Measurements from ENCODE around the gene ASS1.

GRCh38 chr9:129627535-129628624 lies 1.9 kb downstream of the NTMT1 start:
- CAGE, long polyA plus RNA = no peak
- RRBS = no CpG with 5 or more reads among the region's 14 CpGs

DNA sequence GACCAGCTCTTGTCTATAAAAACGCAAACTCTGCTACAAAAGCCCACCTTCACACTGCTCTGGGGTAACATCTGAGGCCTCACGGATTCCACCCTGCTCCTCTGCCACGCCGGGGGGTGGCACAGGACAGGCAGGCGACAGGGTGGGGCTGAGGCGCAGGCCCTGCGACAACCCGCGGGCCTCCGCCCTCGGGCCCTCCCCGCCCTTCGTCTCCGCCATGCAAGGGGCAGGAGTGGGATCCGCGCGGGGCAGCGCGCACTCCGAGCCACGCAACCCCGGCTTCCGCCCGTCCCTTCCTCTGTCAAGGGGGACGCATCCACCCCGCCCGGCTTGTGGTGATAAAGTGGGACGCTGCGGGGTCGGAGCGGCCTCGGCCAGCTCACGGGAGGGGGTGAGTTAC lies 464 bp downstream of the ASB6 start:
- CAGE, long polyA plus RNA = no peak
- RRBS = 1% methylated on average over 11 of the region's 33 CpGs

GRCh38 chr9:129664542-129665116 lies 818 bp upstream of the PRRX2 start:
- CAGE, long polyA plus RNA = no peak
- RRBS = 16% methylated on average over 9 of the region's 25 CpGs

GRCh38 chr9:129726122-129726497 lies 26.7 kb downstream of the PTGES start:
- CAGE, long polyA plus RNA = no peak
- RRBS = no CpG with 5 or more reads among the region's 3 CpGs

DNA sequence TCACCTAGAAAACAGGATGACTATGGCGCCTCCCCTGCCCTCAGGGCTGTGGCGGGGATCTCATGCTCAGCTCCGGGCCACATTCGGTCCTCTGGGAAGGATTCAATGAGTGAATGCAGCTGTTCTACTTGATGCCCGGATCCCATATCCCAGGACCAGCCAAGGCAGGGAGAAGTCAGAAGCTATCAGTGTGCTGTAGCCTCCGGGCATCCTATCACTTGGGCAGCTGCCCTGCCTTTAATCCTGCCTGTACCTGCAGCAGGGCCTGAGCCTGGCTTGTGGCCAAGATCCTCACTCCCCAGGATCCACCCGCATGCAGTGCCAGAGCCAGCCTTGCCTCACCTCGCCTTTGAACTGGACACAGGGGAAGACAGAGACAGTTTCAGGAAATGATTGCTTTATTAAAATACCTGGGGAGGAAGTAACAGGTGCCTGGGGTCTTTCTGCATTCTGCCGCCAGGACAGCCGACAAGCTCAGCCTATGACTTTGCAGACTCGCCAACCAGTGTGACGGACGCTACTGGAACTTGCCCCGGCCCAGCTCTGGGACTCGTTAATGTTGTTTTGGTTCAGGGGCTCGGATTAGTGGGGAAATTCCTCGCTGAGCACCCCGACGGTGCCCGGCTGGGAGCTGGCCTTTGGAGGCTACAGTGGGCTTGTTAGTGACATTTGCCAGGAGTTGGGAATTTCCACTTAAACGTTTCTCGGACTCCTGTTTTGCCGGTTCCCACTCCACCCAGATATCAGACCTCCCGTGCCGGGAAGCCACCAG lies 868 bp downstream of the PTGES start:
- CAGE, long polyA plus RNA = no peak
- RRBS = 16% methylated on average over 14 of the region's 25 CpGs

- CAGE, long polyA plus RNA = no peak
- RRBS = no CpG with 5 or more reads among the region's 15 CpGs
Observed at GRCh38 chr9:129836223-129836893, 1.1 kb downstream of the USP20 start.

- CAGE, long polyA plus RNA = no peak
- RRBS = no CpG with 5 or more reads among the region's 6 CpGs
Observed at GRCh38 chr9:129886547-129886822, 51.2 kb downstream of the USP20 start.

- CAGE, long polyA plus RNA = no peak
- RRBS = no CpG with 5 or more reads among the region's 6 CpGs
Observed at GRCh38 chr9:129924735-129925244, 89.5 kb downstream of the USP20 start.

DNA sequence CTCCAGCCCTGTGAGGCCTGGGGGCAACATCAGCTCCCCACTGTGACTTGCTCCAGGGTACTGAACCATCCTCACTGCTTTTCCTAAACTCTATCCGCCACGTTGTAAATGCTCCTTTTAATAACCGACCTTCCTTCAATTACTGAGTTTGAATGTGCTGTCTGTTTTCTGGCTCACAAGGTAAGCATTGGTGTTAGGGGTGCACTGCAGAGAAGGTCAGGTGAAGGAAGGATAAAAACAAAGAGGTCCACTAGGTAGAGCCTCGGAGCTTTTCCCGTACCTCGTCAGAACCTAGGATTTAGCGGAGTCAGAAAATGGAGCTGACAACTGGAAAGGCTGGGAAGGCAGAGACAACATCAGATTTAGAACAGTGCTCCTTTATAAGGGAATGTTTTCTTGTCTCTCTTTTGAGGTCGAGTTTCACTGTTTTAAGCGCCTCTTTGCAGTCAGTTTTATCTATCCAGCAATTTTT lies 80.7 kb downstream of the FNBP1 start:
- CAGE, long polyA plus RNA = no peak
- RRBS = no CpG with 5 or more reads among the region's 9 CpGs

GRCh38 chr9:129968610-129969273 lies 74.2 kb downstream of the FNBP1 start:
- CAGE, long polyA plus RNA = no peak
- RRBS = no CpG with 5 or more reads among the region's 4 CpGs

- CAGE, long polyA plus RNA = no peak
- RRBS = no CpG with 5 or more reads among the region's 27 CpGs
Observed at GRCh38 chr9:130054123-130054887, 599 bp downstream of the GPR107 start.

DNA sequence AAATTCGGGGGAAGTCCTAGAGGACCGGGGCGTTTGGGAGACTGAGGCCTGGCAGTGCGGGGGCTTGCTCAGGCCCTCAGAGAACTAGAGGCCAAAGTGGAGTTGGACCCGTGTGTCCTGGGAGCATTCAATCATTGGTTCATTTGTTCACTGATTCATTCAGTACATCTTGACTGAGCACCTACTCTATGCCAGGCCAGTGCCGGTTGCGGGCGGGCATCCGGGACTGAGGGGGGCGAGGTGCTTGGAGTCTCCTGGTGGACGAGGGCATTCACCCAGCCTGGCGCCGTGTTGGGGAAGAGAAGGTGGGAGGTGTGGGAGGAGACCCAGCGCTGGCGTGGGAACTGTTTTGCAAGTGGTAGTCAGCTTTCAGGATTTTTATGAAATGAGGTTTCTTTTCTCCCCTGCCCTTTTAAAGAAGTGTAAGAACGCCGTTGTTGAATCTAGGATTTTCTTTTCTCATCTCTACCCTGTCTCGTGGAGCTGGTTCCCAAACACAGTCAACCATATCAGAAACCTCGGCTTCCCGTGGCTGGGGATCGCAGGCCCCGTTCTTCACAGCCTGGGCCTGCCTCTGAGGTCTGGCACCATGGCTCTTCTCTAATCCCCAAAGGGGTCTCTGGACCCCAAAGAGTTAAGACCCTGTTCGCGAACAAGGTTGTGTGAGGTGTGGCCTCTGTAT lies 37.3 kb downstream of the NCS1 start:
- CAGE, long polyA plus RNA = no peak
- RRBS = no CpG with 5 or more reads among the region's 24 CpGs

DNA sequence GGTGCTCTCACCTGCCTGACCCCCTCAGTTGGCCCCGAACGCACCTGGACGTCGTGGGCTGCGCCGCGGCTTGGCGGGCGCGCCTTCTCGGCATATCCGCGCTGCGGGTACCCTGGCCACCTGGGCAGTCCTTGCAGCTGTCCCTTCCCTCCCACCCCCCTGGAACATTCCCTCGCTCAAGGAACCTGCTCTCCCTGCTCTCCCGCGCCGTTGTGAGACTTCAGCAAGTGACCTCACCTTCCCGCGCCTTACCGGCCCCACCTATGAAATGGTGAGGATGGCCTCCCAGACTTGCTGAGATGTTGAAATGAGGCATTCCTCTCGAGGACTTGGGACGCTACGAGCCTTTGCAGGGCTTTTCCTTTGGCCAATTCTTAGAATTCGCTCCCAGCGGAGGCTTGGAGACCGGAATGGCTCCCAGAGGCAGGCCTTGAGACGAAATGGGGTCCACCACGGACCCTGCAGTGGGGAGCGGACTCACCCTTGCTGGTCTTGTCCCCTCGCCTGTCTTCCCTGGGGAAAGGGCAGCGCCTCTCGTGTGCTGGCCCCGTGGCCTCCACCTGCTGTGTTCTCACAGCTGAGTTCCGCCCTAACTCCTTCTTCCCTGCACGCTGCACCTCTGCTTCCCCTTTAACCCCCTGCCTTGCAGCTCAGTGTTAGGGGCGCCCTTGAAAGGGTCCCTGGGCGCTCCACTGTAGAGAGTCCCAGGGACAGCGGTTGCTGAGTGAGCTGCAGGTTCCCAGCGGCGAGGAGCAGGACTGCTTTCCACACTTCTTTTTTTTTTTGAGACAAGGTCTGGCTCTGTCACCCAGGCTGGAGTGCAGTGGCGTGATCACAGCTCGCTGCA lies 842 bp downstream of the HMCN2 start:
- CAGE, long polyA plus RNA = no peak
- RRBS = no CpG with 5 or more reads among the region's 43 CpGs

DNA sequence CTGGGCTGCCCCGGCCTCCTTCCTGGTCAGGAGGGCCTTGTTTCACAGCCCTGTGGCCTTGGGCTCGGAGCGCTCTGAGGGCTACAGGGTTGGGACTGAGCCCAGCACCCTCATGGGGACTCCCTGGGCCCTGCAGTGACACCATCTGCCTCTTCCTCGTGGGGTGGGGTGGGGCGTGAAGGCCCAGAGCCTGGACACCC lies 78.1 kb downstream of the HMCN2 start:
- CAGE, long polyA plus RNA = no peak
- RRBS = no CpG with 5 or more reads among the region's 5 CpGs

DNA sequence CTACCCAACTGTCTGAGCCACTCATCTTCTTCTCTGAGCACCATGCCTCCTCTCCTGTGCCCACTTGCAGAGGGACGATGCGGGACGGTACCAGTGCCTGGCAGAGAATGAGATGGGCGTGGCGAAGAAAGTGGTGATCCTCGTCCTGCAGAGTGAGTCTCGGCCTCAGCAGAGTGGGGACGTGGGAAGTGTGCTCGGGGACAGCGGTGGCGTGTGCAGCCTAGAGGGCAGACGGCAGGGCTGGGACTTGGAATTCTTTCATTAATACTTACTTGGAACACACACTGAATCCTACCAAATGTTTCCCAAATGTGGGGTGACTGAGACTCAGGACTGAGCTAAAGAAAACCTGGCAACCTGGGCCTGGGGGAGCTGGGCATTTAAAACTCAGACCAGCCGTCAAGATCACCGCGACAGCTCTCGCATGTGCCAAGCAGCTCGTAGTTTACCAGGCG lies 34.2 kb upstream of the ASS1 start:
- CAGE, long polyA plus RNA = no peak
- RRBS = no CpG with 5 or more reads among the region's 18 CpGs

- CAGE, long polyA plus RNA = start-site peak on the plus strand at chr9:130444901-130444964, 1,407 and 1,048 reads in 2 replicates
- RRBS = 1% methylated on average over 46 of the region's 84 CpGs
Observed at GRCh38 chr9:130444662-130445529, at the start of gene ASS1. Gene ASS1 (plus strand): TSS chr9:130444961.

GRCh38 chr9:130598226-130598756 lies 18.9 kb downstream of the FUBP3 start:
- CAGE, long polyA plus RNA = no peak
- RRBS = no CpG with 5 or more reads among the region's 6 CpGs

- CAGE, long polyA plus RNA = no peak
- RRBS = no CpG with 5 or more reads among the region's 3 CpGs
Observed at GRCh38 chr9:130715536-130715968, 22.0 kb downstream of the EXOSC2 start.

GRCh38 chr9:130766864-130767462 lies 68.1 kb upstream of the ABL1 start:
- CAGE, long polyA plus RNA = no peak
- RRBS = no CpG with 5 or more reads among the region's 10 CpGs

DNA sequence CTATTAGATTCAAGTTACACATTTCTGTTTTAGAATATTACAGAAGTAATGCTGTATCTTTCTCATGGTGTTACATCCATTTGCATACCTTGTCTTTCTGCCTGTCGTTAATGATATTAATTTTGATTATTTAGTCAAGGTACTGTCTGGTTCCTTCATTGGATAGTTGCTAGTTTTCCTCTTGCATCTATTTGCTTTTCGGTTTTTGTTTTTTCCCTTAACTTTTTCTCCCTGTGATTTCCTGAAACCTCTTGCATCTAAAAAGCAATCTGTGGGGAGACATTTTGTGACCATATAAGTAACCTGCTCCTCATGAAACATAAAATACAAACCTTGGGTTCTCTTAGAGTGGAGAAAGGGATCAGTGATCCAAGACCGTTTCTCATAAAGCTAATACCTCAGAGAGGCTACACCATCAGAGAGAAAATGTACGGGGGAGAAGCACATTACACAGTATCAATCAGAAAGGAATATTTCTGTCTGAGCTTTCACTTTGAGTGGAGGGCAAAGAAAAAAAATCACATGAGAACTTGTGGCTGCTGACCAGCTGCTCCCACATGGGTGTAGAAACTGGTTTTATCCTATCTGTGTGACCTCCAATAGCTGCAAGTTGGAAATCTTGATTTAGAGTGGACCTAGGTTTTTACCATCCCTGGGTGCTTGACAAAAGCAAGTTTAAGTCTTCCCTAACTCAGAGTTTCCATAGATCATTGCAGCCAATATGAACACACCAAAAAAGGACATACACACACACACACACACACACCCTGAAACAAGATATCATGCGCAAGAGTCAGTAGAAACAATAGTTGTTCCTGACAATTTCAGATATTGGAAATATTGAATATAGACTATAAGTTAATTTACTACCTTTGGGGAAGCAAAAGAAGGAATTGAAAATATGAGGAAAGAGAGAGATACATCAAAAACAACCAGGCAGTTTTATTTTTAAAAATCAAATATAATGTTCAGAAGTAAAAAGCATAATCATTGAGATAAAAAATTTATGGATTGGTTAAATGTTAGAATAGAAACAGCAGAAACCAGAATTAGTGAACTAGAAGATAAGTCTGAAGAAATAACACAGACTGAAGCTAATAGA lies 45.9 kb upstream of the ABL1 start:
- CAGE, long polyA plus RNA = no peak
- RRBS = no CpG with 5 or more reads among the region's 5 CpGs